HT-29 (cell line): ENCODE results near the gene ATG9B.

- RAMPAGE, long total RNA: no peak
Observed at GRCh38 chr7:150368936-150369884, 588 bp downstream of the REPIN1 start.

GRCh38 chr7:150369885-150370604 lies 1.4 kb downstream of the REPIN1 start:
- RAMPAGE, long total RNA: no peak

DNA sequence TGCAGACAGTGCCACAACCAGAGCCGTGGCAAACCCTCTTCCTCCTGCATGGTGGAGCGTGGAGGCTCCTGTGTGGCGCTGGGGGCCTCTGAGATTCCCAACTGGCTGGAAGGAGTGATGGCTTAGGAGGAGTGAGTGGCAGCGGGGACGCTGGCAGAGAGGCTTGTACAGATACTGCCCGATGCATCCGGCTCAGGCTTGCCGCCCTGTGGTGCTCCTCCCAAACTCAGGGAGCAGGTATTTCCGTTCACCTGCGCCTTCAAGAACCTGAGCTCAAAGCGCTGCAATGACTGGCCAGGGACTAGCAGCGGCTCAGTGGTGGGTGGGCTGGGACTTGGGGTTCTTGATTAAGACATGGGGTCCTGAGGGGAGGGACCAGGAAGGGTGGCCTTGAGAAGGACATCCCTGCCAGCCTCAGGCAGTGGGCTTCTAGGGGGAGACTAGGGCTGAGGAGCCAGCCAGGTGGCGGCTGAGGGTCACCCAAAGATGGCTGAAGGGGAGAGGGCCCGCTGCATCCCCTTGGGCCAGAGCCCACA lies 3.0 kb downstream of the ZNF775 start:
- RAMPAGE, long total RNA: no peak

GRCh38 chr7:150408659-150409447 lies 3.4 kb downstream of the ENSG00000284691 start:
- RAMPAGE, long total RNA: no peak

DNA sequence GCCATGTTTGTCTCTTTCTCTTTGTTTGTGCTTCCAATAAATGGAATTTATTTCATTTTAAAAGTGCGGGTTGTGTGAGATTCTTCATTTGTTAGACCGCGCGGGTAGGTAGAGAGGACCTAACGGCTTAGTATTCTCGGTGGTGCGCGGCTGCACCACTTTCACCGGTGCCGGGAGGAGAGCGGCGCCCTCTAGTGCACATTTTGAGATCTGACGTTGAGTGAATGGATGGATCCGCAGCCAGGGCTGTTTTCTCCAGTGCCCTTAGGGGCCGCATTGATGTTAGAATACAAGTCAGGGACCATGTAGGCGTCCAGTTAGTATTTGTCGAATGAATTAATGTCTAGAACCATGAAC lies 15.5 kb downstream of the ENSG00000284691 start:
- RAMPAGE, long total RNA: no peak

DNA sequence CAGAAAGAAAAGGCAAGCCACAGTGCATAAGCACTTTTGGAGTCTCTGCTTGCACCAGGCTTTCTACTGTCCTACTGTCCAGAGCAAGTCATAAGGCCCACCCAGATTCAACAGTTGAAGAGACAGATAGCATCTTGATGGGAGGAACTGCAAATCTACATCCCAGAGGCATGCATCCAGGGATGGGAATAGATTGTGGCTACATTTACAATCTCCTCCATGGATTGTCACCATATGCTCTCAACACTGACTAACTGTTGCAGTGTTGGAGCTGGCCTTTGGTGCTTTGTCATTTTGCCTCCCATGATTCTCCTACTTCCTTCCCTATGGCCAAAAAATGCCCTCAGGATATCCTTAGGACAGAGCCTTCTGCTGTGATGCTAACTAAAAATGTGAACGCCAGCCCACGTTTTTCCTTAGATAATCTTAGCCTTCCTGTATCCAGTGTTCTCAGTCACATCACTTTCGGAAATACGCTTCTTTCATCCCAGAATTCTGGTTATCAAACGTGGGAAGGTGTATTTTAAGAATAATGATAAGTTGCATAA lies 3.7 kb downstream of the GIMAP4 start:
- RAMPAGE, long total RNA: no peak

- RAMPAGE, long total RNA: no peak
Observed at GRCh38 chr7:150717603-150718467, 1.4 kb downstream of the GIMAP1 start.

- RAMPAGE, long total RNA: no peak
Observed at GRCh38 chr7:150748282-150748785, 11.1 kb downstream of the GIMAP5 start.

DNA sequence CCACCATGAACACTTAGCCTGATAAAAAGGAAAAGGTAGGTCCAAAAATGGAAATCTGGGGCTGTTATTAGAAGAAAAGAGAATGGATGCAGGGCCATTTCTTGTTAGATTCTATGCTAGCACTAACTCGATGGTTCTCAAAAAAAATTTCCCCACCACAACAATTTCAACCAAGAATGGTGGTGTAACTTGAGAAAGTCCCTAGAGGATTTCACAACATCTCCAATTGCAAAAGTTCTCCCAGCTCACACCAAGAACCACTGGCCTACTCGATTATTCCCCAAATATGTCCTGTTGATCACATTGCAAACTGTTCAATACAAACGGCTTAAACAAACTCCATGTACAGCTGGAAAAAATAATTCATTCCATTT lies 19.2 kb downstream of the TMEM176B start:
- RAMPAGE, long total RNA: no peak

- RAMPAGE, long total RNA: no peak
Observed at GRCh38 chr7:150787345-150788328, 12.5 kb downstream of the TMEM176B start.

DNA sequence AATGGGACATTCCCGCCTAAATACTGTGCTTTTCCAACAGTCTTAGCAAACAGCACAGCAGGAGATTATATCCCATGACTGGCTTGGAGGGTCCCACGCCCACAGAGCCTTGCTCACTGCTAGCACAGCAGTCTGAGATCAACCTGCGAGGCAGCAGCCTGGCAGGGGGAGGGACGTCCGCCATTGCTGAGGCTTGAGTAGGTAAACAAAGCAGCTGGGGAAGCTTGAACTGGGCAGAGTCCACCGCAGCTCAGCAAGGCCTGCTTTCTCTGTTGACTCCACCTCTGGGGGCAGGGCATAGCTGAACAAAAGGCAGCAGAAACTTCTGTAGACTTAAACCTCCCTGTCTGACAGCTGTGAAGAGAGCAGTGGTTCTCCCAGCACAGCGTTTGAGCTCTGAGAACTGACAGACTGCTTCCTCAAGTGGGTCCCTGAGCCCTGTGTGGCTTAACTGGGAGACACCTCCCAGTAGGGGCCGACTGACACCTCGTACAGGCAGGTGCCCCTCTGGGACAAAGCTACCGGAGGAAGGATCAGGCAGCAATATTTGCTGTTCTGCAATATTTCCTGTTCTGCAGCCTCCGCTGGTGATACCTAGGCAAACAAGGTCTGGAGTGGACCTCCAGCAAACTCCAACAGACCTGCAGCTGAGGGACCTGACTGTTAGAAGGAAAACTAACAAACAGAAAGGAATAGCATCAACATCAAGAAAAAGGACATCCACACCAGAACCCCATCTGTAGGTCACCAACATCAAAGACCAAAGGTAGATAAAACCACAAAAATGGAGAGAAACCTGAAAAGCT lies 7.4 kb downstream of the TMEM176A start:
- RAMPAGE, long total RNA: no peak

DNA sequence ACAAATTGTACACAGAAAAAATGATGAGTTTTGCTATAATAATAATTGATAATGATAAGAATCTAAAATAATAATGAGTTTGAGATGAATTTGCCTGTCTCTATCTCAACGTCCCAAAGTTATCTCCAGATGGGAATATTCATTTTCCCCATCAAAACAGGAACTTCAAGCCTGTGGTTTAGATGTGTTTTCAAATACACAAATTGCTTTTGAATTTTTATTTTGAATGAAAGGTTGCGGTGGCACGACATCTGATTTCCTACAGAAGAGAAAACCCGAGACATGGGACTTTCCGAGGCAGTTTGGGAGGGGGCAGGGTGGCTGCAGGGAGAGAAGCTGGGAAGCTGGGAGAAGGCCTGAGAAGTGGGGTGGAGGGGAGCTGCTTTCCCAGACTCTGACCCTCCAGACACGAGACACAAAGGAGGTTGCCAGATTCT lies 19.5 kb downstream of the TMEM176A start:
- RAMPAGE, long total RNA: no peak

GRCh38 chr7:150823489-150823776 lies 22.9 kb downstream of the TMEM176A start:
- RAMPAGE, long total RNA: no peak

- RAMPAGE, long total RNA: no peak
Observed at GRCh38 chr7:150947628-150947871, 30.6 kb downstream of the KCNH2 start.

DNA sequence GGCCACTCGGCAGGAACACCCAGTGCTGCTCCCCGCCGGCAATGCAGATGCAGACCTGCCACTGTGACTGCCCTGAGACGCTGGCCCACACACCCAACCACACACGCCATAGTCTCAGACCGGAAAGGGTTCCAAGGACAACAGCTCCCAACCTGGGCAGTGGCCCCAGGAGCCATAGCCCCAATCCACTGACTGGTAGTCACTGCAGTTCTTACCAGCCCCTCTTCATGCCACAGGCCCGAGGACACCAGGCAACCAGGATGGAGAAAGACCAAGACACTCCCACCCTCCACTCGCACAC lies 25.1 kb downstream of the KCNH2 start:
- RAMPAGE, long total RNA: no peak

DNA sequence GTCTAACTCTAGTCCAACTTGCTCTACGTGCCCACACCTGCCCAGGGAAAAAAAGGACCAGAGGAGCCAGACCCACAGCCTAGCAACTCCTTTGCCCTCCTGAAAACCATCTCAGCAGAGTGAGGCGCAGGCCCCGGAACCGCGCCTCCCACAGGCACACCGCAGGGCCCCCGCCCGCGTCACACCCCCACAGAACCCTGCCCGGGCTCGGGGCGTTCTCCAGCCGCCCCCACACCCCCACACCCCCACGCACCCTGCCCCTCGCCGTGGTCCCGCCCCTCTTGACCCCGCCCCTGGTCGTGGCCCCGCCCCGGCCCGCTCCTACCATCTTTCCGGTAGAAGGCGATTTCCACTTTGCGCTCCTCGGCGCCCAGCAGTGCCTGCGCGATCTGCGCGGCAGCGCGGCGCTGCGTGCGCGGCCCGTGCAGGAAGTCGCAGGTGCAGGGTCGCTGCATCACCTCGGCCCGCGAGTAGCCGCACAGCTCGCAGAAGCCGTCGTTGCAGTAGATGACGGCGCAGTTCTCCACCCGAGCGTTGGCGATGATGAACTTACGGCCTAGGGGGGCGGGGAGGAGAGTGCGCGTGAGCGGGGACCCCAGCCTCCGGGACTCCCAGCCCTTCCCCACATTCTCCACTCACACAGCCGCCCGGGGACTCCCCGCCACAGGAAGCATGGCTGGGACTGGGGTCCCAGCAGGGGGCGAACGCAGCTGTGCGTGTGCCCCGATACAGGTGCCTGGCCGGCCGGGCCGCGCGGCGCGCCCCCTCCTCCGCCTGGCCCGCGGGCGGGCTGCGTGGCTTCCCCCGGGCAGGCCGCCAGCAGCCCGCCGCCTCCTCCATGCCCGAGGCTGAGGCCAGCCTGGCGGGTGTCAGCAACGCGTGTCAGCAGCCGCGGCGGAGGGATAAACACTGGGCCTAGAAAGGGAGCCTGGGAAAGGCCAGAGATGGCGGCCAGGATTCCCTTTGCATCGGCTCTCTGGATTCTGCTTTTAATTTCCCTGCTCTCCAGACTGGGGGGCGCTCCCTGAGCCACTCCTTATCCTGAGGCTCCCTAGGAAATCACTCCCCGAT lies 3.4 kb downstream of the KCNH2 start:
- RAMPAGE, long total RNA: no peak

DNA sequence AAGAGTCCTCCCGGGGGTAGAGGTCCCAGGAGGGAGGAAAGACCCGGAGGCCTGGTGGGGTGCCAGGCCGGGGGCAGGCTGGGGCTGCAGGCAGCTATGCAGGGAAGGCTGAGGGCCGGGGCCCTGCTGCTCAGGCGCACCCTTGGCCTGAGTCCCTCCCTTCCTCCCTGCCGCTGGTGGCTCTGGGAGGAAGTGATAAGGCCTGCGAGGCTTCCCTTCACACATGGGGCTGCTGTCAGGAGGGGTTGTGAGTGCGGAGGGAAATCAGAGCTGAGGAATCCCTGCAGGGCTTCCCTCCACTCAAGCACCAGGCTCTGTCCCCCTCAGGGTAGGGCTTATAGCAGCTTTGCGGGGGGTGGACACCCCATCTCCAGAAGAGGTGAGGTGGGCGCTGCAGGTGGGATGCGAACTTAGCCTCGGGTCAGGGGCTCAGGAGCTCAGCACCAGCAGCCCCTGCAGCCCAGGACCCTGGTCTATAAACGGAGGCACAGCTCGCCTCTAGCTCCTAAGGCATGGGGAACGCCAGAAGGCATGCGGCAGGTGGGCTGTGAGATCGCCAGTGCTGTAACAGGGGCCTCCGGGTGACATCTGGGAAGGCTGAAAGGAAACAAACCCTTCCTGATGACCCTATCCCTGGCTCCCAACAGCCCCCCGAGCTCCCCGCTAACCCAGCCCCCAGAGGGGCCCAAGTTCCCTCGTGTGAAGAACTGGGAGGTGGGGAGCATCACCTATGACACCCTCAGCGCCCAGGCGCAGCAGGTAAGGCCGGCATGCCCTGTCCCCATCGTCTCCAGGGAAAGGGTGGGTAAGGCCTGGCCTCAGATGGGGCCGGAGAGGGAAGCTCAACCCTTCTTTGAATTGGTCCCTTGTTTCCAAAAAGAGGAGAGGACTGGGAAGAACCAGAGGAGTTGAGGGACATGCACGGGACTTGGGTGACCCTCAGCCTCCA lies 4.0 kb downstream of the NOS3 start:
- RAMPAGE, long total RNA: no peak

- RAMPAGE, long total RNA: no peak
Observed at GRCh38 chr7:151012797-151013311, 11.4 kb downstream of the ATG9B start.

DNA sequence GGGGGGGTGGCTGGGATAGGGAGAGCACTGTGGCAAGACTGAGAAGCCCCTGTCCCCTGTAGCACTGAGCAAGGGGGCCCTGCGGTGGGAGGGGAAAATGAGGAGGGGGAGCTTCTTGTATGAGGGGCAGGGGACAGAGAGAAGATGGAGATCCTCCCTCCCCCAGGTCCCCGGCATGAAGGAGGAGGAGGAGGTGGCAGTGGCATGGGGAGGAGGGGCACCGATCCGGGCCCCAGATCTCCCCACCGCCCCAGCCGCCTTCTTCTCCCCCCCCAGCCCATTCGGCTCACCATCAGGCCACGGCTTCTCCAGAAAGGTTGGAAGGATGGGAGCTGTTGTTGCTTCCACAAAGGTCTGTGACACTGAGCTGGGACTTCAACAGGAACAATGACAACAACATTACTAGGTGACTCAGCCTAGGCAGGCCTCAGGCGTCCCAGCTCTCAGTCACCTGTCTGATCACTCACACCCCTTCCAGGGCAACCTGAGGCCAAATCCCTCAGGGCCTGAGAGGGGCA lies at the start of gene ATG9B:
TSS of gene ATG9B (minus strand) at position 364 of the 518 bp plus-strand sequence.
- RAMPAGE, long total RNA: no peak

GRCh38 chr7:151047974-151048475 lies 306 bp upstream of the ASIC3 start:
- RAMPAGE, long total RNA: no peak